GM19239 (cell line): Measurements from ENCODE around the gene PAPOLG.

DNA sequence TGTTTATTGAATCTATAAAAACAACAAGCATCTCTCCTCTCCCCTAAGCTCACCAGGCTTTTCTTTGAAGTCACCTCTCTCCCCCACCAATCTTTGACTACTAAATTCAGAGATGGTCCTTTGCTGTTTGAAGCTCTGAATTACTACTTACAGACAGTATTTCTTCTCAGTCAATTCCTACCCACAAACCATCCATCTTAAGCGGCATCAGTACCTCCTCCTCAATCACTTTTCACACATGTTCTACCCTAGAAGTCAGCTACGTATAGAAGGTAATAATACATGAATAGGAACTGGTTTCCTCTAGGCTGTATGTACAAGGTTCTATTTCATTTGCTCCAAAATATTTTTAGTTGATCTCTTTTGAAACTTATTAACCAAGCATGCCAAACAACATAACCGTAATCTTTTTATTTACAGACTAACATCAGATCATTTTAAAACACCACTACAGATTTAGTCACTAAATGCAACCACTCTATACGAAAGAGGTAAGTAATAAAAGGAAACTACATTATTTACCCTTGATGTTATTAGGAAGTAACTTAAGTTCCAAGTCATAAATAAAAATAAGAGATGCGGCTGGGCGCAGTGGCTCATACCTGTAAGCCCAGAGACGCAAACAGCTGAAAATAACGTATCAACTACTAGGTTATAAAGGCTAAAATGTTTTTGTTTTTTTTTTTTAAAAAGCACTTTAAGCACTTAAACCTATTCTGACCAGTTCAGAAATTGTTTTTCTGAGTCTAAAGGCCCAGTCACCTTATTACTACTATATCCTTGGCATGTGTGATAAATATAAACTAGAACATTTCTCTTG, 69.4 kb downstream of the RTN4 start:
- RRBS, result no CpG with 5 or more reads among the region's 8 CpGs

GRCh38 chr2:55011695-55012346, 38.4 kb downstream of the RTN4 start:
- RRBS, result no CpG with 5 or more reads among the region's 6 CpGs

DNA sequence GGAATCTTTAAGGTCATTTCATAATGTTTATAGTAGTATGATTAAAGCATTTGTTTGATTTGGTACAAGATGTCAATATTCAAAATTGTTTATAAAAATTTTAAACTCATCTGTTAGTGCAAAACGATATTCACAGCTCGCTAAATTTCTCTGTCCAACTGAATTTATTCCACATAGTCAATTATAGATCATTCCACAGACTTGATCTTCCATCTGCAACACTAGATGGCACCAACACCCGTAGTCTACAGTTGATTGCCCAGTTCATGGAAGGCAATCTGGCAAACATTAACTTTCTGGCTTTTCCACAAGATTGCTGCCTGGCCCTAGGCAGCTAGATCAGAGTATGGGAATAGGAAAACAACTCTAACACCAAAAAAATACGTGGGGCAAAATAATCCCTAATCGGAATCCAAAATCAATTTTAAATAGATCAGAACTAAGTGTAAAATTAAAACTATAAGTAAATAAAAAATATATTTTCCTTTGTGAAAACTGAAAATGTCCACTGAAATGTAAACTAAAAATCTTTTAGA, 35.3 kb downstream of the RTN4 start:
- RRBS, result no CpG with 5 or more reads among the region's 5 CpGs

GRCh38 chr2:55047690-55048434, 2.4 kb downstream of the RTN4 start:
- RRBS, result no CpG with 5 or more reads among the region's 11 CpGs

GRCh38 chr2:55123688-55124354, 73.6 kb upstream of the RTN4 start:
- RRBS, result no CpG with 5 or more reads among the region's 5 CpGs

DNA sequence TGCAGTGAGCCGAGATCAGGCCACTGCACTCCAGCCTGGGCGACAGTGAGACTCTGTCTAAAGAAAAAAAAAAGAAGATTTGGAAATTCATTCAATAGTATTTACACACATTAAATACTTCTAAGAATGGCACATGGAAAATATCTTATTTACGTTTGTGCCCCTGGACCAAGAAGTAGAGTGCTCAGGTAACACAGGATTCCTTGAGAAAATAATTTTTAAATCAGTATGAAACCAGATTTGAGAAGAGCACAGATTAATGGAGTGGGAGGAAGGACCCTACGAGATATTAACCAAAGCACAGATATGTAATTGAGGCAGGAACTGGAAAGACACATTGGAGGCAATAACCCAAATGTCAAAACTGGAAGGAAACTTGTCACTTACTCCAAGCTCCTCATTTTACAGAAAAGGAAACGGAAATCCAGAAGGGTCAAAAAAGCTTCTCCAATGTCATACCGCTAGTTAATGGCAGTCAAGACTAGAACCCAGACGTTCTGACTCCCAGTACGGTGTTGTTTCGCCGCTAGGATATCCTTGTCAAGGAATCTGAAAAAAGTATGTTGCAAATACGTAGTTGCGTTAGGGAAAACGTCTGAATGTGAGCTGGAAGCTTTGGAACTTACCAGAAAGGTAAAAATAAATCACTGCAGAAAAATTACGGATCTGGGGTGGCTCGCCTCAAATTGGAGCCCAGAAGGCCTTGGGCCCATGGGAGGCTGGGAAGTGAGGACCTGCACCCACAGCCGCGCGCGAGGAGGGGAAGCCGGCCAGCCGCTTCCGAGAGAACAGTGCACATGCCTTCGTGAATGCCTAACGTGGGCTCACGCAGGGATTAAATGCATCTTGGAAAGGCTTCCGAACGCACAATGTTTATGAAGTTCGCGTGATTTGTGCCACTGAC, 588 bp downstream of the MTIF2 start:
- RRBS, result no CpG with 5 or more reads among the region's 29 CpGs

- RRBS, result no CpG with 5 or more reads among the region's 5 CpGs
Measured at GRCh38 chr2:55334226-55335389, 65.6 kb upstream of the MTIF2 start.

GRCh38 chr2:55420957-55421234, 1.2 kb upstream of the CCDC88A start:
- RRBS, result no CpG with 5 or more reads among the region's 5 CpGs

DNA sequence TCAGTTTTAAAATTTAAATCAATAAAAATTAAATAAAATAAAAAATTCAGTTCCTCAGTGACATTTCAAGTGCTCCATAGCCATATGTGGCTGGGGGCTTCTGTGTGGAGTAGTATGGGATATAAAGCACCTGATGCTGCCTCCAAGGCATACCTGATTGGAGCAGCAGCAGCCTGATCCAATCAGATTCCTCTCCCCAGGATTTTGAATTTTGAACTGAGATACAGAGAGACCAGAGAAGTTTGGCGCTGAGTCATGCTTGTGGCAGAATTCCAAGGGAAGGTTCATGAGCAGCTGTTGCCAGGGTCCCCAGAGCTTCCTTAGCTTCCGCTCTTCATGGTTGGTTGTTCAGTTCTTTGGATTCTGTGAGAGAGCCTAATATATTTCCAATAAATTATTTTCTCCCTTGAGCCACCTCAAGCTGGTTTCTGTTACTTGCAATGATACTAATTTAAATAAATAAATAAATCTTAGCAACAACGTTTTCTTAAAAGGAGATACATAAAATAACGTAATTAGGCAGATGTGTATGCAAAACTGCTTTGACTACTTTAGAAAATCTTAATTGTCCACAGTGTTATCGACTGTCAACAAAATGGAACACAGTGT, 28.9 kb upstream of the CFAP36 start:
- RRBS, result no CpG with 5 or more reads among the region's 5 CpGs

DNA sequence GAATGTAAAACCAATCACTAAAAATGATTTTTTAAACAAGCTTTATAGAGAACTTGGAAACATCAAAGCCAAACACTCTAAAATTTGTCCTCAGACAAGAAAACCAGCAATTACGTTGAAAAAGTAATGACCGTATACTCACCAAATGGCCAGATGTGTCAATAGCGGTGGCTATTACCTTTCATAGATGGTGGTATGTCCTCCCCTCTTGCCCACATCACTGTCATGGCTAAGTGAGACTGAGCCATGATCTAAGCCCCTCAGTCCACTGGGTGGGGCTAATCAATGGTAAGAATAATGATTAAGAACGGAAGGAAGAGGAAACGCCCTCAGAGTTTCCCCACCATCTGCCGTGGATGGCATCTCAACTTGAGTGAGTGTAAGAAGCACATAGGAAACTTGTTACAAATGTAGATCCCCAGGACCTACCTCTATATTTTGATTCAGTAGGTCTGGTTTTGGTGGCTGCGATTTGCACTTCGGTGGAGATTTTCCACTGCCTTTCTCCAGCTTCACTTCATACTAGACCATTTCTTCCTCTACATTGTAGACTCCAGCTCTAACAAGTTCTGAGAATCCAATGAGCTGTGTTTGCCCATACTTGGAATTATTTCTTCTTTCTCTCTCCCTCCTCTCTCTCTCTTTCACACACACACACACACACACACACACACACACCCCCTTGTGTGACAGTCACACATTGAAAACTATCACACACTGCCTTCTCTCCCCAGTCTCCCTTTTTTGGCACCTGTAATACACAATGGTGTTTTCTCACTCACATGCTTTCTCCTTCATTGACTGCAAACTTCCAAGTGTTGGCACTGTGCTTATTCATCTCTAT, 66.0 kb upstream of the EFEMP1 start:
- RRBS, result no CpG with 5 or more reads among the region's 8 CpGs

DNA sequence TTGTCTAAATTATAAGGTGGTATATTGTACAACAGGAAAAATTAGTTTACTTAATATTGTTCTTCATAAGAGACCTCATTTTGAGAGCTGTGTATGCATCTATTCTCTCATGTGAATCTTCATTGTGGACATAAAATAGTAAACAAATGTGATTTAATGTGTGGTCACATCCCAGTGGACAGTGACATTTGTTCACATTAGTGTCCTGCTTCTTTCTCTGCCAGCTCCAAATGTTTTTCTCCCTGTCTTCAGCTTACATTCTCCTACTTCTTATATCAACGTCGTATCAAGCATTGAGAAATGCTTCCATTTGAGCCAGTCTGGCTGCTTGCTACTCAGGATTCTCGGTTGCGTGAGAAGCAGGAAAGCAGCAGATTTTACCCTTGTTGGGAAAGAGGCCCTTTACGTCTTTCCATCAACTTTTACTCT, 61.0 kb downstream of the VRK2 start:
- RRBS, result no CpG with 5 or more reads among the region's 5 CpGs

- RRBS, result no CpG with 5 or more reads among the region's 4 CpGs
Measured at GRCh38 chr2:58539952-58540444, 298.9 kb upstream of the FANCL start.

- RRBS, result no CpG with 5 or more reads among the region's 6 CpGs
Measured at GRCh38 chr2:60350787-60351340, 202.6 kb downstream of the BCL11A start.

GRCh38 chr2:60391080-60391745, 162.2 kb downstream of the BCL11A start:
- RRBS, result no CpG with 5 or more reads among the region's 8 CpGs

- RRBS, result 3% methylated on average over 2 of the region's 9 CpGs
Measured at GRCh38 chr2:60446446-60447374, 106.7 kb downstream of the BCL11A start.

GRCh38 chr2:60551627-60552247, 1.7 kb downstream of the BCL11A start:
- RRBS, result 2% methylated on average over 6 of the region's 46 CpGs

- RRBS, result 2% methylated on average over 16 of the region's 69 CpGs
Measured at GRCh38 chr2:60755948-60757267, at the start of gene PAPOLG. Gene PAPOLG (plus strand): TSS chr2:60756268.

GRCh38 chr2:60808321-60809067, 52.4 kb downstream of the PAPOLG start:
- RRBS, result no CpG with 5 or more reads among the region's 19 CpGs

DNA sequence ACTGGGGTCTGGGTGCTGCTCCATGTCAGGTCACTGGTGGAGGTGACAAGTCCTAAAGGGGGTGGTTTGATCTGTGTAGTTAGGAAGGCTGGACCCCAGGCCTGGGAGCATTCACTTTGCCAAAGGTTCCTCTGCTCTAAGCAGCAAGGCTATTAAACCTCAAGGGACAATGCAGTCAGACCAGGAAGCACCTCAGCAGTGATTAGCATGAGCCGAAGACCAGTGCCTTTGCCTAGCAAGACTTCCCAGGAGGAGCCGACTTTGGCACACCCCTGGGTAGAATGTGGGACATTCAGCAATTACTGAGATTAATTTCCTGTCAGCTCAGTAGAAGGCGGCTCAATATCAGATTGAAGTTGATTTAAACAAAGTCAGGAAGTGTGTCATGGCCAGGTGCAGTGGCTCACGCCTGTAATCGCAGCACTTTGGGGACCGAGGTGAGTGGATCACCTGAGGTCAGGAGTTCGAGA, 53.3 kb downstream of the PAPOLG start:
- RRBS, result no CpG with 5 or more reads among the region's 7 CpGs

GRCh38 chr2:60881886-60882332, 535 bp downstream of the REL start:
- RRBS, result no CpG with 5 or more reads among the region's 12 CpGs